SP-49 (cell line): ENCODE results near the genes SESTD1 and DUSP19.

- PRO-cap = unidirectional peak, minus-strand start at chr2:178481020; unidirectional peak, minus-strand start at chr2:178481045
Observed at GRCh38 chr2:178480946-178481337, 685 bp downstream of the PLEKHA3 start.

- PRO-cap = no peak
Observed at GRCh38 chr2:178559422-178559781, 79.1 kb downstream of the PLEKHA3 start.

DNA sequence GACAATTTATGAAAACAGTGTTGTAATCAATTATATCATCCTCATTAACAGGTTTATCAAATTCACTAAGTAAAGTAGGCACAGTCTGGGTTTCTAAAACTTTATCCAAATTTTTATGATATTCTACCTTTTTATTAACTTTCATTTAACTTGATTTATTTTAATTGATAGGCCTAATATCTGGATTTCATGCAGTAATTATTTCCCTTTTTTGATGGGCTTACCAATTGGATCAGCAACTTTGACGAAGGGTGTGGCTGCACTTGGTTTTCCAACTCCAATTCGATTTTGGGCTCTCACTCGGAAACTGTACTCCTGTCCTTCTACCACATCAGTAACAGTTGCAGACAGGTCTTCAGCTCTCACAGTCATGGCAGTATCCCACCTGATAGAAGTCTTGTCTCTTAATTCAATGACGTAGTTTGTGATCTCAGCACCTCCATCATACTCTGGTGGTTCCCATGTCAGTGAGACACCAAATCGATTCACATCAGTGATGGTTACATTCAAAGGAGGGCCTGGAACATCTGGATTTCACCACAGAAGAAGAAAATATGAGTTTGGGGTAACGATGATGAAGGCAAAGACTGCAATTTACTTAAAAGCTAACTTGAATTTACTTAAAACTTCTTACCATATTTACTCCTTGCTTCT lies 137.4 kb downstream of the PLEKHA3 start:
- PRO-cap = no peak

- PRO-cap = no peak
Observed at GRCh38 chr2:178808090-178808515, 880 bp upstream of the TTN start.

- PRO-cap = no peak
Observed at GRCh38 chr2:178863678-178864323, 56.6 kb upstream of the TTN start.

DNA sequence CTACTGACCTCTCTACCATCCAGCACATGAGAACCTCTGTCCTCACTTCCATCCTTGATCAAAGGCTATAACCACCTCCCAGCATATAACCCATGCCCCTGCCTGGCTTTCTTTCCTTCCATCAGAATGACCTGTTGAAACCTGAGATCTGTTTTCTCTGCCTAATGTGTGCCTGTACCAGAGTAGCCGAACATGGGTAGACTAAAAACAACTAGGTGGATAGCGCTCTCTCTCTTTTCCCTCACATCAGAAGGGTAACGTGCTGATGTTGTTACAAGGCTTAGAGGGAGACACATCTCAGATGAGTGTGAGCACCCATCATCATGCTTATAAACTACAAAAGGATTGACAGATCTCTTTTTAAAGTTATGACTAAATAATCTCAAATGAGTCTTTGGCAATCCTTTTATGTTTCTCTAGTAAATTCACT lies 75.4 kb upstream of the CCDC141 start:
- PRO-cap = no peak

DNA sequence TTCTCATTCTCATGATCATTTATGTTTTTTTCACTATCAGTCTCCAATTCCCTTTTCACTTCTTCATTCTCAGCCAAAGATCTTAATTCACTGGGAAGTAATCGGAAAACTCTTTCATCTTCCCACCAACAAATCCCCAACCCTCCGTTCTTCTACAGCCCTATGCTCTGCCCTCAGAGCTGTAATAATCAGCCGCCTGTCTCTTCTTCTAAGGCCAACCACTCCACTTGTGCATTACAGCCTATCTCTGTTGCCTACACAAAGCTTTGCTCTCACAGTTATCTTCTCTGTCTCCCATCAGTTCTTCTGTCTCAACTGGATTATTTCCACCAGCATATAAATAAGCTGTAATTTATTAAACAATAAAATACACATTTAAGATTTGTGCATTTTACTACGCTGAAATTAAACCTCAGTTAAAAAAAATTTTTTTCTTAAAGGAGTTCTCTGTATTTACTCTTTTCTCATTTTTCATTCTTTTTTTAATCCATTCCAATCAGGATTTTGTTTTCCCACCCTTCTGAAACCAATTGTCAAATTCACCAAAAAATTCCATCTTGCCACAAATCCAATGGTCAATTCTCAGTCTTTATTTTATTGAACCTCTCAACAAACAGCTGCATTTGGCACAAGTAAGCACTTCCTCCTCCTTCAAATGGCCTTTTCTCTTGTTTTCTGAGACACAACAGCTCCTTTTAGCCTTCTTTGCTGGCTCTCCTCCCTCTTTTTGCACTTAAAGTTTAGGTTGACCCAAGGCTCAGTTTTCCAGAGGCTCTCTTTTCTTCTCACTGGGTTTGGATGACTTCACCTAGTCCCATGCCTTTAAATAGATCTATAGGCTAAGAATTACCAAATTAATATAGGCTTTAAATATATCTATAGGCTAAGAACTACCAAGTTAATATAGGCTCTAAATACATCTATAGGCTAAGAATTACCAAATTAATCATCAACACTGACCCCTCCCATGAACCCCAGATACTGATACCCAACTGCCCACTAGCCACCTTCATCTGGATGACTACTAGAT lies 76.1 kb upstream of the CCDC141 start:
- PRO-cap = no peak

- PRO-cap = unidirectional peak, minus-strand start at chr2:179264777
Observed at GRCh38 chr2:179264468-179265534, at the start of gene SESTD1. SESTD1 (minus strand) TSS chr2:179264832.

DNA sequence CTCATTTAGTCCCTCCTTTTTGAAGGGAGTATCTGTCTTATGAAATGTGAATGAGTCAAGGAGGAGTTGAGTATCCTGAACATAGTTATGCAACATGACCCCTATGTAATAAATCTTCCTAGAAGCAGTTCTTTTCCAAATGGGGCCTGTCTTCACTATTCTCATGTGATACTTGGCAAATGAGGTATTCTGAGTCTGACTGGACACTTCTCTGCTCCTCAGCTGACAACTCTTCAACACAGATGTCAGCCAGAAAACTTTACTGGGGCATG lies 291.6 kb downstream of the ZNF385B start:
- PRO-cap = no peak

DNA sequence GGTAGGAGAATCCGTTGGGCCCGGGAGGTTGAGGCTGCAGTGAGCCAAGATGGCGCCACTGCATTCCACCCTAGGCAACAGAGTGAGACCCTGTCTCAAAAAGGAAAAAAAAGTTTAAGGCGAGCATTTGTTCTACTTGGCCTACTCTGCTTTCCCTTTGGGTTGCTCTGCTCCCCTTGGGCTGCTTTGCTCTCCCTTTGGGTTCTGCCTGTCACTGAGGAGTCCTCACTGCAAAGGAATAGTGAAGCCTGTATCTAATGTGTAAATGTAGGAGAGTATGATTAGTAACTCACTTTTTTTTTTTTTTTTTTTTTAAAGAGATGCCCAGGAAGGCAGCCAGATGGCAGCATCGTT lies 118.2 kb upstream of the CWC22 start:
- PRO-cap = no peak

DNA sequence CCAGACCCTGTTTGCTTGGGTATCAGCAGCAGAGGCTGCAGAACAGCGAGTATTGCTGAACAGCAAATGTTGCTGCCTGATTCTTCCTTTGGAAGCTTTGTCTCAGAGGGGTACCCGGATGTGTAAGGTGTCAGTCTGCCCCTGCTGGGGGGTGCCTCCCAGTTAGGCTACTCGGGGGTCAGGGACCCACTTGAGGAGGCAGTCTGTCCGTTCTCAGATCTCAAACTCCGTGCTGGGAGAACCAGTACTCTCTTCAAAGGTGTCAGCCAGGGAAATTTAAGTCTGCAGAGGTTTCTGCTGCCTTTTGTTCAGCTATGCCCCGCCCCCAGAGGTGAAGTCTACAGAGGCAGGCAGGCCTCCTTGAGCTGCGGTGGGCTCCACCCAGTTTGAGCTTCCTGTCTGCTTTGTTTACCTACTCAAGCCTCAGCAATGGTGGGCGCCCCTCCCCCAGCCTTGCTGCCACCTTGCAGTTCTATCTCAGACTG lies 389.5 kb upstream of the UBE2E3 start:
- PRO-cap = no peak

GRCh38 chr2:181013080-181014120 lies 33.0 kb downstream of the UBE2E3 start:
- PRO-cap = no peak

GRCh38 chr2:181123739-181124291 lies 143.4 kb downstream of the UBE2E3 start:
- PRO-cap = no peak

- PRO-cap = bidirectional peak, plus-strand start at chr2:181458128, minus-strand start at chr2:181458076
Observed at GRCh38 chr2:181457726-181458423, 689 bp downstream of the ITGA4 start.

- PRO-cap = no peak
Observed at GRCh38 chr2:181790712-181791573, 100.6 kb upstream of the ITPRID2 start.

DNA sequence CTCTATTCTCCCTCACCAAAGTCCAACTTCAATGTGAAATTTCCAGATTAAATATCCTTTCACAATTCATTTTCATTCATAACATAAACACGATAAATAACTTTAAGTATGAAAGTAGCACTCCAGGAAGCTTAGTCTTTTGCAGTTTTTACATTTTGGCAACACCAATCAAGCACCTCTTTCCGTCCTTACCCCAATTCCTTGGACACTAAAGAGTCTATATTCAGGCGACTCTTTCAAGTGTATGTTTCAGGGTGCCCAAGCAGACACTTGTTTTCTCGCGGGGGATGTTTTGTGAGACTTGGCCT lies 354 bp upstream of the ITPRID2 start:
- PRO-cap = no peak

DNA sequence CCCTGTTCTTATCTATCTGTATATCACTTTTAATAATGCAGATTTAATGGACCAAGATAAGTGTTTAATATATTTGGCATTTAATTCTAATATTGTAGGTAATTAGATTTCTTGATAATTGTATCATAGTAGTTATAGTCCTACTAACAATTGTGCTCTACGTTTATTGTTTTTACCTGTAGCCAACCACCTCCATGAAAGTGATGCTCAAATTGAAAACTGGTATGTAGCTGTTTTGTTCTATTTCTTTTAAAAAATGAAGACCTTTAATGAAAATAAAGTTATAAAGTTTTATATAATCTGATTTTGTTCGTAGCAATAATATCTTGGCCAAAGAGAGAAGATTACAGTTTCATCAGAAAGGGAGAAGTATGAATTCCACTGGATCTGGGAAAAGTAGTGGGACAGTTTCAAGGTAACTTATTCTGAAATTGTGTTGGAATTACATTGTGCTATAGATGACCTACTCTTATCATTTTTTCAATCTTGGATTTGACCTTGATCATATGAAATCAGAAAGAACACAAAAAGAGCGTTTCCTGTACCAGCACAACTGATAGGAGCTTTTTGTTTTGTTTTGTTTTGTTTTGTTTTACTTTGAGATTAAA lies 7.3 kb downstream of the ITPRID2 start:
- PRO-cap = no peak

- PRO-cap = no peak
Observed at GRCh38 chr2:182793144-182793368, 73.4 kb downstream of the FRZB start.

DNA sequence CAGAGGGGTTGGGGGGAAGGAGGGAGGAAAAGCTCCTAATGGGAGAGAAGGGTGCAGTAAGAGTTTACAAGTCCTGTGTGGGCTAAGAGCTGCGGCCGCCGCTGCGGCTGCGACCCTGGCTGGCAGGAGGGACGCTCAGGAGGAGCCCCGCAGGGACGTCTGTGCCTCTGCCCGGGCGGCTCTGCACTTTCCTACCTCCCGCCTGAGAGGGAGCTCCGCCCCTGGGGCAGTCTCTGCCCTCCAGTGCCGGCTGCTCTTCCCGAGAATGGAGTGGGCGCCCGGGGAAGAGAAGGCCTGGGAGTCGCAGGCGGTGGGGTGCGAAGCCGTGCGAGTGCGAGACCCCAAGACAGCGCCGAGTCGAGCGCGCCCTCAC lies 549 bp upstream of the FRZB start:
- PRO-cap = no peak

DNA sequence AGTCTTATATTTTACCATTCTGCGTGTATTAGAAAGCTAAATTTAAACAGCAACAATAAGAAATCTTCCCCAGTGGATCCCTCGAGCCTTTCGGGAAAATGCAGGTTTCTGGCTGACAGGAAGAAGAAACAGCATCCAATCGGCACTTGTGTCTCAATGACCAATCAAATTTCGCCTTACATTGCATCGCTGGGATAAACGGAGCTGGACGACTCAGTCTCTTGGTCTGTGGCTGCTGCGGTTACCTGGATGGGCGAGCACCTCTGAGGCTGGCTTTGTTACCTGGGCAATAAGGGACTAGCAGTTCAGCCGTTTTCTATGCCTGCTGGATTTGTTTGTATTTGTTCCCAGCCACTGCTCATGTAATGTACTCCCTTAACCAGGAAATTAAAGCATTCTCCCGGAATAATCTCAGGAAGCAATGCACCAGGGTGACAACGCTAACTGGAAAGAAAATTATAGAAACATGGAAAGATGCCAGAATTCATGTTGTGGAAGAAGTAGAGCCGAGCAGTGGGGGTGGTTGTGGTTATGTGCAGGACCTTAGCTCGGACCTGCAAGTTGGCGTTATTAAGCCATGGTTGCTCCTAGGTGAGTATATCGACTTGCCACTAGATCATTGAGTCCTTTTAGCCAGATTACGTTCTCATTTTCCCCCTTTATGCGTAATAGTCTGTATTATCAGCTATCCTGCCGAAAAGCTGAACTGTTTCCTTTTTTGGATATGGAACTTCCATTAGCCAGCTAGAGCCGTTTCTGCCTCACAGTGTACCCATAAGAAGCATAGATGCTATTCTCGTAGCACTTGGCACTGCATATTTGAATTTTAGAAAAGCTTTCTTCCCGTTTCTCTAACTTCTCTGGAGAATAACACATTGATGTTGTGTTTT lies at the start of gene DUSP19:
DUSP19 (plus strand) TSS at position 179 of the 890 bp plus-strand sequence.
- PRO-cap = unidirectional peak, plus-strand start at position 179 of the sequence